Mammary microvascular endothelial cell (primary cell): ENCODE measurements around a stretch of chr9.

DNA sequence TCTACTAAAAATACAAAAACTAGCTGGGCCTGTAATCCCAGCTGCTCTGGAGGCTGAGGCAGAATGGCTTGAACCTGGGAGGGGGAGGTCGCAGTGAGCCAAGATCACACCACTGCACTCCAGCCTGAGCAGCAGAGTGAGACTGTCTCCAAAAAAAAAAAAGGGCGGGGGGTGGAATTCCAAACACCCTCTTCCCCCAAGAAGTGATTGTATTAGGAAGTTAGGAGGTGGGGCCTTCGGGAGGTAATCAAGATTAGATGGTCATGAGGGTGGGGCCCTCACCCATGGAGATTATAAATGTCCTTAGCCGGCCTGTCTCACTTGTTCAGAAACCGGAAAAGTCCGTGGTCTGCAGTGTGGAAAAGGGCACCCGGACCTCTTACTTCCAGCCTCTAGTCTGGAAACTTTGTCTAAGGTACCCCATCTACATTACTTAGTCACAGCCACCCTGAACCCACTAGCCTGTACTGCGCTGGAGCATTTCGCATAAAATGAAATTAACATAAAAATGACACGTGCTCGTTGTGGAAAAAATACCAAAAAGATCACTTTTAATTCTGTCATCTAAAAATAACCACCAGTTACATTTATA lies 1.4 kb upstream of the CKS2 start:
- RAMPAGE, long total RNA: no peak

DNA sequence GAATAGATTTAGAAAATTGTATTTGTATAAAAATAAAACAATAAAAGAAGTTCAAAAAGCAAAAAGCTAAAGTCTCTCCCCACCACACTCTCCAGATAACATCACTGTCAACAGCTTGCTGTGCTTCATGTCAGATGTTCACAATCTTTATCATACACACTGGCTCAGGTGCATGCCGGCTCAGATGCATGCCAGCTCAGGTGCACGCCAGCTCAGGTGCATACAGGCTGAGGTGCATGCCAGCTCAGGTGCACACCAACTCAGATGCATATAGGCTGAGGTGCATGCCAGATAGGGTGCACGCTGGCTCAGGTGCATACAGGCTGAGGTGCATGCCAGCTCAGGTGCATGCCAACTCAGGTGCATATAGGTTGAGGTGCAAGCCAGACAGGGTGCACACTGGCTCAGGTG lies 26.5 kb downstream of the SEMA4D start:
- RAMPAGE, long total RNA: no peak

DNA sequence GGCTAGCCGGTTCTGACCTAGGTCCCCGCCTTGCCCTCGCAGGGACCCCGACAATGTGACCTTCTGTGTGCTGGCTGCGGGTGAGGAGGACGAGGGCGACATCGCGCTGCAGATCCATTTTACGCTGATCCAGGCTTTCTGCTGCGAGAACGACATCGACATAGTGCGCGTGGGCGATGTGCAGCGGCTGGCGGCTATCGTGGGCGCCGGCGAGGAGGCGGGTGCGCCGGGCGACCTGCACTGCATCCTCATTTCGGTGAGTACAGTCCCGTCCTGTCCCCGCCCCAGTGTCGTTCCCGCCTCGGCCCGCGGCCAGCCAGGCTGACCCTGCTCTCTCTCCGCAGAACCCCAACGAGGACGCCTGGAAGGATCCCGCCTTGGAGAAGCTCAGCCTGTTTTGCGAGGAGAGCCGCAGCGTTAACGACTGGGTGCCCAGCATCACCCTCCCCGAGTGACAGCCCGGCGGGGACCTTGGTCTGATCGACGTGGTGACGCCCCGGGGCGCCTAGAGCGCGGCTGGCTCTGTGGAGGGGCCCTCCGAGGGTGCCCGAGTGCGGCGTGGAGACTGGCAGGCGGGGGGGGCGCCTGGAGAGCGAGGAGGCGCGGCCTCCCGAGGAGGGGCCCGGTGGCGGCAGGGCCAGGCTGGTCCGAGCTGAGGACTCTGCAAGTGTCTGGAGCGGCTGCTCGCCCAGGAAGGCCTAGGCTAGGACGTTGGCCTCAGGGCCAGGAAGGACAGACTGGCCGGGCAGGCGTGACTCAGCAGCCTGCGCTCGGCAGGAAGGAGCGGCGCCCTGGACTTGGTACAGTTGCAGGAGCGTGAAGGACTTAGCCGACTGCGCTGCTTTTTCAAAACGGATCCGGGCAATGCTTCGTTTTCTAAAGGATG lies 1.1 kb downstream of the GADD45G start:
- RAMPAGE, long total RNA: no peak

GRCh38 chr9:89662658-89663252 lies 57.9 kb downstream of the GADD45G start:
- RAMPAGE, long total RNA: no peak

DNA sequence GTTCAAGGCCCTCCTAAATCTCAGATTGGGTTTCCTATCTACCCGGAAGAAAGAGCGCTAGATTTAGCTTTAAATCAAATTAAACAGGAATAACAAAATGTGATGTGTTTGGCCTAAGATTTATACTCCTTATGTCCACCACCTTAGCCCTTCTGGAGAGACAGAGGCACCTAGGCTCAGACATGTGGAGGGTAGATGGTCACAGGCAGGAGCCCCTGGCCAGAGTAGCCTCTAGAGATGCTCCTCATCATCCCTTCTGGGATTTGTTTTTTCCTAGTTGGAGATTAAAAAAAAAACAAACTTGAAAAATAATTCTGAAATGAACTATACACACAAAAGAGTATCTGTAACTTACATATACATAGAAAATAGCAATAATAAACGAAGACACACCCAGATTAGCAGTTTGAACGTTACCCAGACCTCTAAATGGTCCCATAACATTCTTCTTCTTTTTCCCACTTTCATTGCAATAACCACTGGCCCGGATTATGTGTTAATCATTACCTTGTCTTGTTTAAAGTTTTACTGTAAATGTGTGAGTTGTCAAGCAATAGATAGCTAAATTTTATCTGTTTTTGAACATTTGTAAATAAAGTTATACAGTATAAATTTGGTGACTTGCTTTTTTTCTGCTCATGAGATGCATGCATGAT lies 65.8 kb downstream of the GADD45G start:
- RAMPAGE, long total RNA: no peak

- RAMPAGE, long total RNA: no peak
These were observed 81.3 kb downstream of the GADD45G start for GRCh38 chr9:89685984-89686629.

- RAMPAGE, long total RNA: no peak
These were observed 107.3 kb downstream of the GADD45G start for GRCh38 chr9:89712132-89712572.

DNA sequence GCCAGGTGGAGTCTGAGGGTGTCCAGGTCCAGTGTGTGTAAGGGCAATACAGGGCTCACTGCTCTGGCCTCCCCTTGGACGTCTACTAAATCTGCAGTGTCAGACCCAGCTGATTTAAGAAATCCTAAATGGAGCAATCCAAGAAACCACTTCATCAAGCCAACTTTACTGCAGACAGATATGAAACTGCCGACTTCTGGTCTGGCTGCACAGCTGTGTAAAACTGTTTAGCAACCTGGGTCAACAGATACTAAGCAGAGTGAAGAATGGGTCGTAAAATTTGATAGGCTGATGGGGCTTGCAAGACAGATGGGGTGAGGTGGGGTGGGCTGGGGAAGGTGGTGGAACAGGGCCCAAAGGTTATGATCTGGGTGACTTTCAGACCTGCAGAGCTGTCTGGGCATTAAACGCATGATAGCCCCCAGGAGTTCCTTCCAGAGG lies 116.5 kb downstream of the GADD45G start:
- RAMPAGE, long total RNA: no peak

- RAMPAGE, long total RNA: no peak
These were observed 330.1 kb downstream of the GADD45G start for GRCh38 chr9:89934987-89935316.

- RAMPAGE, long total RNA: no peak
These were observed 364.4 kb downstream of the GADD45G start for GRCh38 chr9:89969167-89969663.

DNA sequence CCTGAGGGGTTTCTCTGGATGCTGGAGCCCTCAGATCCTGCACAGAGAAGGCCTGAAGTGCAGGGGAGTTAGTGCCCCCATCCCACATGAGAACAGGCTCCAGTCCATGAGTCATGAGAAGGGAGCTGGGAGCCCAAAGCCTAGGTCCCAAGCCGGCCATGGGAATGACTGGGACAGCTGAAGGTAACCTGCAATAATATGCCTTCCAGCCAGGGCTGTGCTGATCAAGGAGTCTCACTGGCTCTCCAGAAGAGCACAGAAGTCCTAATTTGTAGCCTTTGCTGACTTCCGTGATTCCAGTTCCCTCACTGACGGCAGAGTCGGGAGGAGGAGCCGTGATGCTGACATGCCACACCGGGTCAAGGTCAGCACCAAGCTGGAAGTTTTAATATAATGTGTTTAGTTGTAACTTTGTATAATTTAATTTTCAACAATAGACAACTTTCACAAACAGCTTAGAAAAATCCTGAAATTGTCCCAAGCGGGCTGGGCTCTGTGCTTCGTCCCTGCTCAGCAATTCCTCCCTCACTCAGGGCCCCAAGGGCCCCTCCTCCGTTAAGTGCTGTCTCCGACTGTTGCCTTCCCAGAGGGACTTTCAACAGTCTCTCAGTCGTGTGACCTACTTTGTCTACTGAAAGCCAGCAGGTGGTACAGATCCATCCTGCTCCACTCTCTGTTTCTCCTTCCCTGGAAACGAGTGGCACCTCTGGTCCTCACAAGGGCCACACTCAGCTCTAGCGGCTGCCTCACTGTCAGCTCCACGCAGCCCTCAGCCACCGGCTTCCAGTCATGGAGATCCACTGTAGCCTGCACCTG lies 387.8 kb downstream of the GADD45G start:
- RAMPAGE, long total RNA: no peak

DNA sequence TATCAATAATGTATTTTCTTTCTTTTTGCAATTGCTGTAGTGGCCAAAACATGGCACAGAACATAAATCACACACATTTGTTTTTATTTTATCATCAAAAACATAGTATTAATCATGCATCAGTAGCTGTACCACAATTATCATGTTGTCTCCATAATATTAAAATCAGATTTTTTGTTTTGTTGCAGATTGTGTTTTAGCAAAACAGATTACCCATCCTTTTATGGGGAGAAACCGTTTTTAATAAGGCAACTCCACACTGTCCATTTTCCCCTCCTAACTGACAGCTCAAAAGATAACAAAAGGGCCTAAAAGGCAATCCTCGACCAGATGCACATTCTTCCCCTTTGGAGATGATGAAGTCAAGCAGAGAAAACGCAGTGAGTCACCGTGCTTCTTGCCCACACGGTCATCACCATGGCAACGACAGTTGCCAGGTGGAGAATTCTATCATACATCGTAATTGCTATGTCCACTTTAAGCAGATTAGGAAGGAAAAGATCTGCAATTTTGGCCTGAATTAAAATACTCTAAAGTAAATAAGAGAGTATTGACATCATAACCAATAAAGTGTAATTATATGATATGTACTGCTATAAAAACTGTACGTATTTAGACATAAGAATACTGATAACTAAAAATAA lies 96.5 kb downstream of the DIRAS2 start:
- RAMPAGE, long total RNA: no peak

GRCh38 chr9:90800558-90800959 lies 1.1 kb upstream of the SYK start:
- RAMPAGE, long total RNA: no peak

- RAMPAGE, long total RNA: no peak
These were observed 58.0 kb downstream of the SYK start for GRCh38 chr9:90859727-90859926.

GRCh38 chr9:91035183-91036003 lies 233.8 kb downstream of the SYK start:
- RAMPAGE, long total RNA: no peak

GRCh38 chr9:91106510-91106709 lies 255.3 kb downstream of the AUH start:
- RAMPAGE, long total RNA: no peak

- RAMPAGE, long total RNA: no peak
These were observed 168.3 kb downstream of the AUH start for GRCh38 chr9:91193309-91194014.

DNA sequence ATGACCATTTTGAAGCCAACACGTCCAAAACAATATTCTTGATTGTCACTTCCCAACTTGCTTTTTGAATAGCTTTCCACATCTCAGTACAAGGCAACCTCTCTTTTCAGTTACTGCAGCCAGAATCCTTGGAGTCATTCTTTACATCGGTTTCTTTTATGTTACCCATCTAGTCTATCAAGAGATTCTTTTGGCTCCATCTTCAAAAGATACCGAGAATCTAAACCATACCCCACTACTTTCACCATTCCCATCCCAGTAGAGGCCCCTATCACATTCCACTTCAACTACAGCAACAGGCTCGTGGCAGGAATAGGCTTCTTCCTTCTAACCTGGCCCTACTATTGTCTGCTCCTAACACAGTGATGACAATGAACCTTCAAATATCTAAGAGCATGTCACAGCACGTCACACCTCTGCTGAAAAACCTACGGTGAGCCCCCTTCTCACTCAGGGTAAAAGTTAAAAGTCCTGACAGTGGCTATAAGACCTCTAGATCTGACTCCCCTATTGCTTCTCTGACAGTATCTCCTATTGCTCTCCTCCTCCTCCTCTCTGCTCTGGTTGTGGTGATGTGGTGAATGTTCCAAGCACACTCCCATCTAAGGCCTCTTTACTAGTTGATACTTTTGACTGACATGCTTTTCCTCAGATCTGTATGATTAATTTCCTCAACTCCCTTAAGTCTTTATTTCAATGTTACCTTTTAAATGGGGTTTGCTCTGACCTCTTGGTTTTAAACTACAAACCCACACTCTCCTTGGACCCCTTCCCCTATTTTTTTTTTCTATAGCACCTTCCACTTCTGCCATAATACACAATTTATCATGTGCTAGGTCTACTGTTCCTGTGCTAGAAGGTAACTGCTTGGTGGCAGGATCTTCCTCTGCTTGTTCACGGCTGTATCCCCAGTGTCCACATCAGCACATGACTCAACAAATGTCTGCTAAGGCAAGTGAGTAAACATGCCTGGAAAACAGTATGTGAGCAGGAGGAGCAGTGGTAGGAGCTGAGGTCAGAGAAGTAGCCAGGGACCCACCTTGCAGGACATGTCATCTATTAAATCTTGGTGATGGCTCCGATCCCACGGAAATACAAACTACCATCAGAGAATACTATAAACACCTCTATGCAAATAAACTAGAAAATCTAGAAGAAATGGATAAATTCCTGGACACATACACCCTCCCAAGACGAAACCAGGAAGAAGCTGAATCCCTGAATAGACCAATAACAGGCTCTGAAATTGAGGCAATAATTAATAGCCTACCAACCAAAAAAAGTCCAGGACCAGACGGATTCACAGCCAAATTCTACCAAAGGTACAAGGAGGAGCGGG lies 79.7 kb downstream of the AUH start:
- RAMPAGE, long total RNA: no peak

DNA sequence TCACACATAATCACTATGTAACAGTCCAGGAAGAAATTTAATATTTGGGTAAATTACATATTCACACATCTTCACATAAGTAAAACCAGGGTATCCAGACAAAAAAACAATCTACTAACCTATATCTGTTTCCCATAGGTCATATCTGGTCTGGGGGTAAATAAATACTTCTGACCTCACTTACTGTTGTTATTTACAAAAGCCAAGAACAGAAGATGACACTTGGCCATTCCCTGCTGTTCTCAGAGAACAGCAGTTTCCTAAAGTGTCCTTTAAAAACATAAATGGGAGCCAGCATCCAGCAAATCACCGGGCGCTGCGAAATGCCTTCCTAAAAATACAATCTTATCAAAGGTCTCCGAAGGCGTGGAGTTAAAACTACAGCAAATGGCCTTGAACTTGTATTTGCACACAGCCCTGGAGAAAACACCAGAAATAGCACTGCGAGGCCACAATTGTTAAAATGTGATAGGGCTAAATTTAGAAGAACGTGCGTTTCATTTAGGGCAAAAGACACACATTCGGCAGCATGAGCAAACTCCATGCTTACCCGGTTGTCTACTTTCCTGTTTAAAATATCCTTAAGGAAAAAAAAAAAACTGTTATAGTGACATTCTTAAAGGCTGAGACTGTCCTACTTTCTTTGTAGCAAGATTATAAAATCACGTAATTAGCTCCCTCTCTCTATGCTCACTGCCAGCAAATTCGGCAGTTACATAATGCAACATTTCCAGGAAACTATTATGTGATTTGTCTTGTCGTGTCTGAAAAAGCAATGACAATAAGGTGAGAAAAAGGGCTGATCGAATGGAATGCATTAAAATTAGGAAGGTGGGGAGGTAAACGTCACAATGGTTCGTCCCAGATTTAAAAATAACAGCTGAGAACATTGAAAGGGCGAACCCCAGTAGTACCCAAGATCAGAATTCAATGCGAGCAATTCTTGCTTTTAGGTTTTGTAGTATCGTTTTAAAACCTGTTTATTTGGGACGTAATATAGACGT lies 1.4 kb downstream of the NFIL3 start:
- RAMPAGE, long total RNA: no peak

DNA sequence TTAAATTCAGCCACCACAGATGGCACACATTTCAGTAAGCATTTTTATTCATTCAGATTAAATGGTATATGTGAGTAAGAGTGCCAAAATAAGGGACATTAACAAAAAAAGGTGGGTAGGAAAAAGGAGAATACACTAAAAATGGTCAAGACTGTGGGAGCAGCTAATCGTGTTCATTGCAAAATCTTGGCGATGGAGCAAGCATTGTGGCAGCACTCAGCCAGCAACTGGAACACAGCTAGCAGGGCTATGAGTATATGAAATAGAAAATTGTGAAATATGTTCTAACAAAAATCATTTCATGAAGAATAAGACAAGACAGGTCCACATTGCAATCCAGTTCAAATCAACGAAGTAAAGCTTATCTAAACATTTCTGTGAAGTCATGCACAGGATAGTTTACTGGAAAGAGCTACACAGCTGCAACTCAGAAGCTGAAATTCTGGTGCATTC lies 5.2 kb upstream of the NFIL3 start:
- RAMPAGE, long total RNA: no peak